ENCODE measurements around a stretch of chr6.

- RRBS: no CpG with 5 or more reads among the region's 1 CpG
Measured at GRCh38 chr6:159780834-159781480, 8.4 kb downstream of the TCP1 start.

- RRBS: no CpG with 5 or more reads among the region's 8 CpGs
Measured at GRCh38 chr6:159900170-159900537, 9.4 kb downstream of the MAS1 start.

DNA sequence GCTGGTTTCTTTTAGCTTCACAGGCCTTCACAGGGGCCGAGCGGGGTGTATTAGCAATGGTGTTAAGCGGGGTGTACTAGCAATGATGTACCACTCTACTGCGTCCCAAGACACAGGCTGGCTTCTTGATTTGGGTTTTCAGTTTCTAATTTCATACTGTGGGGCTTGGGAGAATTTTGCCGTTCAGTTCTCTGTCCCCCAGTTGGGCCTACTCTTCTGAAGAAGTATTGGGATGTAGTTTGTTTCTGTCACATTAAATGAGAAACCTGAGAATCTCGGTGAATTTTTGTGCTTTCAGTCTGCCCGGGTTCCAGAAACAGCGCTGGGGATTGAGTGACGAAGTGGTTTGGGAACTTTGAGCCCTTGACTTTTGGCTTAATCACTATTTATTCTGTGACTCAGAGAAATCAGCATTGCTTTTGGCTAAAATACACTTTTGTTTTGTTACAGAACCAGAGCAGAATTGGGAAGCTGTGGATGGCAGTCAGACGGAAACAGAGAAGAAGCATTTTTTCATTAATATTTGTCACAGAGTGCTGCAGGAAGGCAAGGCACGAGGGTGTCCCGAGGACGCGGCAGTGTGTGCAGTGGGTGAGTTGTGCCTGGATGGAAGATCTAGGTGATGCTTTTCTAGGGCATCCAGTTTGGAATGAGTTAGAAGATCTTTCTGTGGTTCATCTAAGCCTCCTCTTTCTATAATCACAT lies 74.0 kb downstream of the IGF2R start:
- RRBS: no CpG with 5 or more reads among the region's 14 CpGs

DNA sequence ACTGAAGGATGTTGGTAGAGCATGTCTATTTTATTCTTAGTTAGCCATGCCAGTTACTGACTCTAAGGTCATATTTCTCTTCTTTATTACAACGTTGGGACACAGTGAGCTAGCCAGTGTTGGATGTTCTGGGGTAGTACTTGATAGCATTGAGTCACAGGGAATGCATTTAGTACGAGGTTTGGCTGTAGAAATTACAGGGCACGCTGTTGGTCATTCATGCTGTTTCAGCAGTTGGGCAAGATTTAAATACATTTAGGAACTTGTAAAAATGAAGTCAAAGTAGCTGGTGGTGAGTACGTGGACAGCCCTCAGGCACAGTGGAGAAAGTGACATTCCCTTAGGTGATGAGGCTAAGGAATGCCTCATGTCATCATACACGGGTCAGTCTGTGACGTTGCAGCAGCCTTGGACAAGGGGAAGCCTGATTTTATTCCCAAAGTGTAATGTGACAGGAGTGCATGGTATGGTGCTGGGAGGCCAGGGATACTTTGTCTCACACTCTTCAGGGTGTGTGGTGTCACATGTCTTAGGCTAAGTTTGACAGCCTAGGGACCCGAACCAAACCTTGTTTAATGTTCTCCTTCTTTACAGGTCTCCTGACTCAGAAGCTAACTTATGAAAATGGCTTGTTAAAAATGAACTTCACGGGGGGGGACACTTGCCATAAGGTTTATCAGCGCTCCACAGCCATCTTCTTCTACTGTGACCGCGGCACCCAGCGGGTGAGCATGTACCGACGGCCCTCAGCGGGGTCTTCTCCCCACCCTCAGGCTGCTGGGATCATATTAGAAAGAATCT lies 57.6 kb upstream of the SLC22A1 start:
- RRBS: no CpG with 5 or more reads among the region's 15 CpGs

DNA sequence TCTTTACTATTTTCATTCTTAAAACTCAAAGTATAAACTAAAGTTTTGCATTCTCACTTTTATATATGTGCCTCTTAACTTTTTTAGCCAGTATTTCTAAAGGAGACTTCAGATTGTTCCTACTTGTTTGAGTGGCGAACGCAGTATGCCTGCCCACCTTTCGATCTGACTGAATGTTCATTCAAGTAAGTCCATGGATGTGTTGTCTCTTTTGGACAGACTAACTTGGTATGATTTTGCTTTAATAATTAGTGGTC lies 57.0 kb upstream of the SLC22A1 start:
- RRBS: no CpG with 5 or more reads among the region's 3 CpGs

DNA sequence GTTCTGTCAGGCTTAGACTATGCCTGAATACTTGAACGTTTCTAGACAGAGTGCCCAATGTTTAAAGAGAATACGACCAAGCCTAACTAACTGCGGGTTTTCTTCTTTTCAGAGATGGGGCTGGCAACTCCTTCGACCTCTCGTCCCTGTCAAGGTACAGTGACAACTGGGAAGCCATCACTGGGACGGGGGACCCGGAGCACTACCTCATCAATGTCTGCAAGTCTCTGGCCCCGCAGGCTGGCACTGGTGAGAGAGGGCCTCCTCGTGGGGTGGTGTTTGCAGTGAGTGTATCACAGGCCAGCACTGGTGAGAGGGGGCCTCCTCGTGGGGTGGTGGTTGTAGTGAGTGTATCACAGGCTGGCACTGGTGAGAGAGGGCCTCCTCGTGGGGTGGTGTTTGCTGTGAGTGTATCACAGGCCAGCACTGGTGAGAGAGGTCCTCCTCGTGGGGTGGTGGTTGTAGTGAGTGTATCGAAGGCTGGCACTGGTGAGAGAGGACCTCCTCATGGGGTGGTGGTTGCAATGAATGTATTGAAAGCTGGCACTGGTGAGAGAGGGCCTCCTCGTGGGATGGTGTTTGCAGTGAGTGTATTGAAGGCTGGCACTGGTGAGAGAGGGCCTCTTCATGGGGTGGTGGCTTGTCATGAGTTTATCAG lies 53.3 kb upstream of the SLC22A1 start:
- RRBS: no CpG with 5 or more reads among the region's 14 CpGs

GRCh38 chr6:160077970-160078649 lies 43.5 kb upstream of the SLC22A1 start:
- RRBS: no CpG with 5 or more reads among the region's 17 CpGs

DNA sequence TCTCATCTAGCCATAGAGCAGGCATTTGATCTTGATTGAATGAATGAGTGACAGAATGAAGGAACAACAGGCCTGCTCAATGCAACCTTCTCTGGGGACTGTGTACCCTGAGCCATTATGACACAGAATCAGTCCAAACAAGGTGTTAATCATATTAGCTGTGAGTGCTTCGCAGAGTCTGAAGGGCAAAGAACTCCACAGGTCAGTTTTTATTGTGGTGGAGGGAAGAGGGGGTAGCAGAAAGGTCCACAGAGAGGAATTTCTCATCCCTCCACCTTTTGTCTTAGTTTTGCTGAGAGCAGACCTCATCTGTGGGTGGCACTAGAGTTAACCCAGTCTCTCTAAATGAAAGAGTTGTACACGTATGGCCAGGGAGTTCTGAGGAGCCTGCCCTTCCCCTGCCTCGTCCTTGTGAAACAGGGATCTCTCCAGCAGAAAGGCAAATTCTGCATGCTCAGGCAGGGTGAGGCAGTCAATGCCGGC lies 13.6 kb downstream of the SLC22A1 start:
- RRBS: no CpG with 5 or more reads among the region's 4 CpGs

GRCh38 chr6:160139449-160140190 lies 18.0 kb downstream of the SLC22A1 start:
- RRBS: no CpG with 5 or more reads among the region's 17 CpGs

GRCh38 chr6:160362606-160363358 lies 14.6 kb downstream of the SLC22A3 start:
- RRBS: 91% methylated on average over 13 of the region's 48 CpGs

DNA sequence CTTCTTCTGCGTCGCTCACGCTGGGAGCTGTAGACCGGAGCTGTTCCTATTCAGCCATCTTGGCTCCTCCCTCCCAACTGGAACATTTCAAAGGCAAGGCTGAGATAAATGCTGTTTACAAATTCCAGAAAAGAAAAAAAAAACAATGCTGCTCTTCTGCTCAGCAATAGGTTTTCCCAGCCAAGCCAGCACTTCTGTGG lies 16.5 kb upstream of the PLG start:
- RRBS: no CpG with 5 or more reads among the region's 4 CpGs

DNA sequence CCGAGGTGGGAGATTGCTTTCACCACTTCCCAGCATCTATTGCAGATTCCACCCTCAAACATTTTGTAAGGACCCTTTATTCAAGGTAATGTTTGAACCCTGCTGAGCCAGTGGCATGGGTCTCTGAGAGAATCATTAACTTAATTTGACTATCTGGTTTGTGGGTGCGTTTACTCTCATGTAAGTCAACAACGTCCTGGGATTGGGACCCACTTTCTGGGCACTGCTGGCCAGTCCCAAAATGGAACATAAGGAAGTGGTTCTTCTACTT lies 71.6 kb downstream of the PLG start:
- RRBS: no CpG with 5 or more reads among the region's 3 CpGs

DNA sequence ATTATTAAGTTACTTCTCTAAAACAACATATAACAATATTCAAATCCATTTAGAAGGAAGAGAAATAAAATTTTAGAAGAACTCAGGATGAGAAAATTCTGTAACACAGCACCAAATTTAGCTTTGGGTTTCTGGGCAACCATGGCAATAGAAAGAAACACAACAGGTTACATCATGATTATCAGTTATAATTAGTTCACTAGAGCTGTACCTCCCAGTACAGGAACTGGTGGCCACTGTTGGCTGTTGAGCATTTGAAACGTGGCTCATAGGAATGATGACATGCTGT lies 23.8 kb upstream of the MAP3K4 start:
- RRBS: no CpG with 5 or more reads among the region's 1 CpG

DNA sequence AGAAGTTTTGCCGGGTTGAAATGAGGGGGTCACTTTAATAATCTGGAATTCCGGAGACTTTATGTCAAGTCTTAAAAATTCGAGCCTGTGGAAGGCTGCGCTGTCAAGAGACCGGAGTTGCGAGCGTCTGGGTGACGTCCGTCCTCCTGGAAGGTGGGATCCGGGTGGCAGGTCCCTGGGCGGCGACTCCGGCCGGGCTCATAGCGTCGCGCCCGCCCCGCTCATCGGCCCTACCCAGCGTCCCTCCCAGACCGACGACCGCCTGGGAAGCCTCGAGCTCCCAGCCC lies 378 bp upstream of the MAP3K4 start:
- RRBS: 6% methylated on average over 10 of the region's 25 CpGs

DNA sequence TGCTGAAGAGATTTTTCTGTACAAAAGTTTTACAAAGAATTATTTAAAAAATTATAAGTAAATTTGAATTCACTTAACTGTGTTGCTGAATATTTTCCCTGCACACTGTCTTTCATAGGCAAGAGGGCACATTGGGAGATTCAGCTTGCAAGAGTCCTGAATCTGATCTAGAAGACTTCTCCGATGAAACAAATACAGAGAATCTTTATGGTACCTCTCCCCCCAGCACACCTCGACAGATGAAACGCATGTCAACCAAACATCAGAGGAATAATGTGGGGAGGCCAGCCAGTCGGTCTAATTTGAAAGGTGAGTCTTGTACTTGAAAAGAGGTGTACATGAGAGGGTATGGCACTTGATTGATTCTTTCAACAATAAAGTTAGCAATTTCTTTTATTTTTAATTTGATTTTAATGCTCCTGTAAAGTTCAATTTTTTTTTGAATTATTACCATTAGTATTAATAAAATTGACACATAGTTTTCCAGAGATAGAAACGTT lies 42.6 kb downstream of the MAP3K4 start:
- RRBS: no CpG with 5 or more reads among the region's 5 CpGs

DNA sequence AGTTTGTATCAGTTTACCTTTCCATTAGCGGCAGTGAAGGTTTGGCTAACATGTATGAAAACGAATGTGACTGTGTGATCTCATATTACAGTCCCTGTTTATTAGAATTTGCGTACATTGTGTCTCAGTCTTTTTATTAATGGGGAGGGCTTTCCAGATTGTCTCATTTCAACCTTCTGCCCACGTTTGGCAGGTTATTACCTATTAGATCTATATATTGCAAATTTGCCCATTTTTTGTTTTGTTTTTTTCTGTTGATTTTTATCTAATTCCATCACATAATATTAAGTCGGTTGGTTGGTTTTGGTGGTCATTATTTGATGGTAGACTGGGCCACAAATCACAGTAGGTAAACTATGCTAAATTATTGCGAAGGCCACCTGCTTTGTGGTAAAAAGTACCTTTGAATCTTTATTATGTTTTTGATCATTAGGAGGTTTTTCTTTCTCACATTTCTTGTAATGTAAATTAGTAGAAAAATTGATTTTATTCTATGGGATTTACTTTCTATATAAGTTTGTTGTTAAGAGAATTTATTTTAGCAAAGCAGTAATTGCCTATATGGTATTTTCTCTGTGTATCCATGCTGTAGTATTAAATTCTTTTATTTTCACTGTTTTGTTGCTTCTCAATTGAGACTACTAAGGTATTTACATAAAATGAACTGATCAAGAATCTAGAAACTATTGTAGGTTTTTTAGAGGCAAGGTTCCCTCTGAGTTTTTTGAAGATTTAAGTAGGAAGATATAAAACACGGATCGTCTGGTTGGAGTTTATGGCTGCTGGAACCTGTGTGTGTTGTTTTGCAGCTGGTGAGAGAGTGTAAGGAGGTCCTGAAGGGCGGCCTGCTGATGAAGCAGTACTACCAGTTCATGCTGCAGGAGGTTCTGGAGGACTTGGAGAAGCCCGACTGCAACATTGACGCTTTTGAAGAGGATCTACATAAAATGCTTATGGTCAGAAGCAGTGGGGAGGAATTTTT lies 81.4 kb downstream of the MAP3K4 start:
- RRBS: no CpG with 5 or more reads among the region's 11 CpGs

DNA sequence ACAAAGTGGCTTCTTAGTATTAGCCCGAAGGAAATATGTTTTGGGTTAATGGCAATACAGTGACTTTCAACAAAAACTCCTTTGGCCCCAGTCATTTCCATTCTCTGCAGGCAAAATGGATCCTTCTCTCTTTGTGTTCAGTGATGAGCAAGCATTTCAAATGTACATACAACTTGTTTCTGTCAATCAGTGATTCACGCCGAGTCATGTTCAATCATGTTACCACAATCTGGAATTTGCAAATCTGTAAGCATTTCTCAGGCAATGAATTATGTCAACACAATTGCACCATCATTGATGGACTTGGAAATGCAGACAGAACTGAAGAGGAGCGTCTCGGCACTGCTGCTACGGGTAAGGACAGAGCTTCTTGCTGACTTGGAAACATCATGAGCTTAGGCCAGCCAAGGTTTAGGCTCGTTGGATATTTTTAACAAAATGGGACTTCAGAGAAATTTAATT lies 132.8 kb upstream of the AGPAT4 start:
- RRBS: no CpG with 5 or more reads among the region's 7 CpGs

DNA sequence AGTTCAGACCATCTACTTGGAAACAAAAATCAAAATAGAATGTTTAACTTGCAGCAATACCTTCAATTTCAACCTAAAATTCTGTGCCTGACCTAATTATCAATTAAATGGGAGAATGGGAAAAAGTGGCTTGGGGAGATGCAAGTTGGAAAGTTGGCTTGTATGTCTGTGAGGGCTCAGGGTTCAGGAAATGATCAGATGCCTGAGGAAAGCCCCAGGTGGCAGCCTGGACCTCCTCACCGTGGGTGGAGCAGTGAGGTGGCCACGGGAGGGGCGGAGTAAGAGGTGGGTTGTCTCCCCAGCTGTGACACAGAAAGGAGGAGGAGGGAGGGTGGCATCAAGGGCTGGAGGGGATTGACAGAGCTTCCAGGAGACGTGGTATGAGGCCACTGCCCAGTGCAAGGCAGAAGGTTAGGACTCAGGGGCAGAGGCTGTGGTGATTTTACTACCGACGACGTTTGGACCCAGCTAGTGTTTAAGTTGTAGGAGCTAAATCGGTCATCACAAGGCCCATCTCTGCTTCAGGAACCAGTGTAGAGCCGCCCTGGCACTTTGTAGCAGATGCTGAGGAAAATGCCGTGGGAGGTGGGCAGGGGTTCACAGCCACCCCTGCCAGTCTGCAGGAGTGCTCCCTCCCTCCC lies 672.2 kb downstream of the PRKN start:
- RRBS: no CpG with 5 or more reads among the region's 10 CpGs

GRCh38 chr6:162186989-162187704 lies 540.4 kb downstream of the PRKN start:
- RRBS: no CpG with 5 or more reads among the region's 4 CpGs

DNA sequence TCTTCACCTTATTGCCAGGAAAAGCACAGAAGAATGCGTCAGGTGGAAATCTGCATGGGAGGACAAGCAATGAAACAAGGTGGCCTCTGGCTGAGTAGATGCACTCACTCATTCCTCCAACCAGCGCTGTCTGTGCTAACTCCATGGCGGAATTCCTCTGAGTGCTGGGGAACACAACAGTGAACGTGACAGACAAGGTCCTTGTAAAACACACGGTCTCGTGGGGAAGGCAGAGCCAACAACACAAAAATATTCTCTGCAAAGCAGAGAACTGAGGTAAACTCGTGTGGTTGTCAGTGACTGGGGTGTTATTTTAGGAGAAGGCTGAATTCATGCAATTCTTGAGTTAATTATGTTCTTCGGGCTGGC lies 339.8 kb downstream of the PRKN start:
- RRBS: no CpG with 5 or more reads among the region's 8 CpGs